ENCODE measurements around the gene LZIC.

GRCh38 chr1:9901213-9902246 is 8.5 kb downstream of the CTNNBIP1 start:
- PRO-cap, 7 experiments, result no peak in any of the 7 experiments
- RAMPAGE, long total RNA, 2 experiments, result no peak in any of the 2 experiments

GRCh38 chr1:9929185-9929963 is 13.8 kb downstream of the LZIC start:
- PRO-cap, 7 experiments, result no peak in any of the 7 experiments
- RAMPAGE, long total RNA, 2 experiments, result no peak in any of the 2 experiments

DNA sequence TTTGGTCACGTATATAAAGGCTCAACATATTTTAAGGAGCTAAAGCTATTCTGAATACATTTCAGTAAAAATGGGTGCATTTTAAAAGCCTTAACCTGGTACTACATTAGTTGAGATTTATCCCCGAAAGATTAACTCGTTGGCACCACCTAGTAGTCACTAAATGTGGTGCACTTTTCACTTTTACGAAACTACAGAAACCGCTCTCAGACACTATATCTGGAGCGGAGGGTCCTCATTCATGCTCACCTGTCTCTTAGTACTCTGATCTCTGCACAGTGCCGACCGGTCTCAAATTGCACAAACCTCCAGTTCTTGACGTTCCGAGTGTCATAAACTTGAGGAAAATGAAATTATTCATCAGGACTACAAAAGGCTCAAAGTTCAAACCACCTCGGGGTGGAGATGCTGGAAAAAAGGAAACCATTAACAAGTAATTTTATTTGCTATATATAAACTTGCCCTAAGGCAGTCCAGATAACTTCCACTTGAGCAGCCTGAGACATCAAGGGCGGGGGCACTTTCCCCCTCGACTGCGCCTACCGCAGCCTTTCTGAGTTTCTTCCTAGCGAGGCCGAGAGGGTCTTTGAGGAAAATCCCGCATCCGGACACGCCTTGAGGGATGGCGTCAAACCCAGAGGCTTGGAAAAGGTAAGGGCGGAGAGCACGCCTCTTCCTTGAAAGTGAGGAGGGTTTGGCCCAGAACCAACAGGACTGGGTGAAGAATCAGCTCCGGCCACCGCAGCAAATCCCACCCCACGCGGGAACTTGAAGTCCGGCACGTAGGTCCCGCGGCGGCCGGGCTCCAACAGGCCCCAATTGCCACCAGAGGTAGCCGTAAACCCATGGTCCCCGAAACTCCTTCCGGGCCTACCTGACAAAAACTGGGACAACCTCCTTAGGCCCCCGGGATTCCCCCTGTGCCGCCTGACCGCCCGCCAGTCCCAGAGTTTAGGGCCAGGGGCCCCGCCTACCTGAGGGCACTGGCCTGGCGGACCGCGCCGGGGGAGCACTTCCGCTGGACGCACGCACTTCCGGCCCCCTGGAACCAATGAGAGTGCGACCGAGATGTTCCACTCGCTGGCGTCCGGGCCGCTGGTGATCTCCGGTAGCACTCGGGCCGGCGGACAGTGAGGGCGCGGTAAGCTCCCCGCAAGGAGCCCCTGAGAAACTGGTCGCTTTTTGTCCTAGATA is at the start of gene LZIC:
Gene LZIC, minus strand, starts transcription at position 1,017 of the 1,194 bp plus-strand sequence.
- PRO-cap, 7 experiments, result peak in 7 of 7 experiments; most common plus-strand start position 1,114 of the sequence (in 7); most common minus-strand start position 1,017 of the sequence (in 4)
- RAMPAGE, long total RNA, 2 experiments, result start-site peak on the plus strand in 2 of 2 experiments, centred at positions 1,103 to 1,106 of the sequence, 20 to 26 reads per replicate; start-site peak on the minus strand in 2 of 2 experiments, centred at positions 968 to 988 of the sequence, 668 to 1,108 reads per replicate

- PRO-cap, 7 experiments, result no peak in any of the 7 experiments
- RAMPAGE, long total RNA, 2 experiments, result no peak in any of the 2 experiments
Observed at GRCh38 chr1:10189744-10190322, 20.5 kb upstream of the KIF1B start.

DNA sequence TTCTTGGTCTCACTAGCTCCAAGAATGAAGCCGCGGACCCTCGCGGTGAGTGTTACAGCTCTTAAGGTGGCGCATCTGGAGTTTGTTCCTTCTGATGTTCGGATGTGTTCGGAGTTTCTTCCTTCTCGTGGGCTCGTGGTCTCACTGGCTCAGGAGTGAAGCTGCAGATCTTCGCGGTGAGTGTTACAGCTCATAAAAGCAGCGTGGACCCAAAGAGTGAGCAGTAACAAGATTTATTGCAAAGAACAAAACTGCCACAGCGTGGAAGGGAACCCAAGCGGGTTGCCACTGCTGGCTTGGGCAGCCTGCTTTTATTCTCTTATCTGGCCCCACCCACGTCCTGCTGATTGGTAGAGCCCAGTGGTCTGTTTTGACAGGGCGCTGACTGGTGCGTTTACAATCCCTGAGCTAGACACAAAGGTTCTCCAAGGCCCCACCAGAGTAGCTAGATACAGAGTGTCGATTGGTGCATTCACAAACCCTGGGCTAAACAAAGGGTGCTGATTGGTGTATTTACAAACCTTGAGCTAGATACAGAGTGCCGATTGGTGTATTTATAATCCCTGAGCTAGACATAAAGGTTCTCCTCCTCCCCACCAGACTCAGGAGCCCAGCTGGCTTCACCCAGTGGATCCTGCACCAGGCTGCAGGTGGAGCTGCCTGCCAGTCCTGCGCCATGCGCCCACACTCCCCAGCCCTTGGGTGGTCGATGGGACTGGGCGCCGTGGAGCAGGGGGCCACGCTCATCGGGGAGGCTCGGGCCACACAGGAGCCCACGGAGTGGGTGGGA is 4.4 kb upstream of the CENPS start:
- PRO-cap, 7 experiments, result no peak in any of the 7 experiments
- RAMPAGE, long total RNA, 2 experiments, result no peak in any of the 2 experiments

DNA sequence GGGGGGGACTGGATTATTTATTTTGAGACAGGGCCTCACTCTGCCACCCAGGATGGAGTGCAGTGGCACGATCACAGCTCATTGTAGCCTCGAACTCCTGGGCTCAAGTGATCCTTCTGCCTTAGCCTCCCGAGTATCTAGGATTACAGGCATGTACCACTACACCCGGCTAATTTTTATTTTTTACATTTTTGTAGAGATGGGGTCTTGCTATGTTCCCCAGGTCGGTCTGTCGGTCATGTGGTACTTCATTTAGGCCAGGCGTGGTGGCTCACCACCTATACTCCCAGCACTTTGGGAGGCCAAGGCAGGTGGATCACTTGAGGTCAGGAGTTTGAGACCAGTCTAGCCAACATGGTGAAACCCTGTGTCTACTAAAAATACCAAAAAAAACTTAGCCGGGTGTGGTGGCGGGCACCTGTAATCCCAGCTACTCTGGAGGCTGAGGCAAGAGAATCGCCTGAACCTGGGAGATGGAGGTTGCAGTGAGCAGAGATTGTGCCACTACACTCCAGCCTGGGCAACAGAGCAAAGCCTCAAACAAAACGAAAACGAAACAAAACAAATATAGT is 7.4 kb downstream of the CORT start:
- PRO-cap, 7 experiments, result no peak in any of the 7 experiments
- RAMPAGE, long total RNA, 2 experiments, result no peak in any of the 2 experiments

GRCh38 chr1:10665764-10666361 is 130.6 kb downstream of the CASZ1 start:
- PRO-cap, 7 experiments, result no peak in any of the 7 experiments
- RAMPAGE, long total RNA, 2 experiments, result no peak in any of the 2 experiments

DNA sequence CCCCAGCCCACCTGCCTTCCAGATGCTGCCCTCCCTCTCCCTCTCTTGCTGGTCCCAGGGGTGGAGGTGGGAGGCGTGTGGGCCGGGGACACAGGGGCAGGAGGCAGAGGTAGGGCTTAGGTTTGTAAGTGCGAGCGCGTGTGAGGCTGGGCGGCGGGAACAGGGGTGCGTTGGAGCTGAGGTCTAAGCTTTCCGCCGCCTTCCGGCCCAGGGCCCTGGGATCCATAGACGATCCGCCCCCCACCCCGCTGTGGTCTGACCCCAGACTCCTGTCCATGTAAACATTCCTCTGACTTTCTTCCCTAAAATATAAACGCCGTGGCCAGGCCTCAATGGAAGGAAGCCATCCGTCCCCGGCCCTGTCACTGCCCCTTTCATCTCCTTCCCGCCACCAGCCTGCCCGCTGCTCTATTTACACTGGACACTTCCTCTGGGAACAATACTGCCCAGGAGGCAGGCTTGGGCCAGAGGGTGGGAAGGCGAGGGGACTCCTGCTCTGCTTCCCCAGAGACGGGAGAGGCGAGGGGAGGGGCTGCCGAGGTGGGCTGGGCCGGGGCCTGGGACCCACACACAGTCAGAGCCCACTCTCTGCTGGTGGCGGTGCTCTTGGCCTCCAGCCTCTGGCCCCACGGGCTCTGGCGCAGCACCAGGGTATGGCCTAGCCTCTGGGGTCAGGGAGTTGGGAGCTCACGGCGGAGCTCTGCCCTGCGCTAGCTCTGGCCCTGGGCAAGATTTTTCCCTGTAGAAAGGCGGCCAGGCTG is 128.3 kb downstream of the CASZ1 start:
- PRO-cap, 7 experiments, result no peak in any of the 7 experiments
- RAMPAGE, long total RNA, 2 experiments, result no peak in any of the 2 experiments

GRCh38 chr1:10671845-10672570 is 124.4 kb downstream of the CASZ1 start:
- PRO-cap, 7 experiments, result peak in 3 of 7 experiments; most common plus-strand start chr1:10672247 (in 1); most common minus-strand start chr1:10672160 (in 3)
- RAMPAGE, long total RNA, 2 experiments, result no peak in any of the 2 experiments

DNA sequence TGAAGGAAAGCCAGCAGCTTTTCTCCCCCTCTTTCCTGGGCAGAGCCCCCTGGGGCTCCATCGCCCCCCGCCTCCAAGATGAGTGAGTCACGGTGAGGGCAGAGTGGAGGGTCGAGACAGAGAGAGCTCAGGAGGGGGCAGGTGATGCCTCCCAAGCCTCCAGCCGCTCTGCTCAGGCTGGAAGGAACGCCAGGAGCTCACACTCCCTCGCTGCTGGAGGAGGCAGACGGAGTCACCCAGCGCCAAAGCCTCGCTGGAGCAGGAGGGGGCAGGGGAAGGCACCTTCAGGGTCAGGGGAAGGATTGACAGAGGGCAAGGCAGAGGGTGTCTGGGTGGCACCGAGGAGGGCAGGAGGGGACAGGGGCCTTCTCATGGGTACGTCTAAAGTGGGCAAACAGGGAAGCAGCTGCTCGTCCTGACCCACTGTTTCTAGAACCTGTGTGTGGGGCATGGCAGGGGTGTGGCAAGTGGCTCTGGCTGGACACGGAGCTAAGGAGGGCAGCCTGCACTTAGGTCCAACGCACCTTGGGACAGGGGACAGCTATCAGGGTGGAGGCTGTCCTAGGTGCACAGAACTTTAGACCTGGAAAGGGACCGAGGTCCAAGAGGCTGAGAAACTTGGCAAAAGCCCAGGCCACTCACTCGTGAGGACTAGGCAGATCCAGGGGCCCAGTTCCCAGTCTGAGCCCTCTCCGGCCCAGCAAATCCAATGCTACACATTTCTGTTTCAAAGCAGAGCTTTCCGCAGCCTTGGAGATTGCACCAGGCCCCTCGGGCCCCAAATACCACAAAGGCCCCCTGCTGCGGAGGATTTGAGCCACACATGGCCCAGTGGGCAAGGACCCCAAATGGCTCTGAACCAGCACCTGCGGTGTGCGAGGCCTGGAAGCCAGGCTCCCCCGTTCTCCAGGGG is 119.2 kb downstream of the CASZ1 start:
- PRO-cap, 7 experiments, result no peak in any of the 7 experiments
- RAMPAGE, long total RNA, 2 experiments, result no peak in any of the 2 experiments

DNA sequence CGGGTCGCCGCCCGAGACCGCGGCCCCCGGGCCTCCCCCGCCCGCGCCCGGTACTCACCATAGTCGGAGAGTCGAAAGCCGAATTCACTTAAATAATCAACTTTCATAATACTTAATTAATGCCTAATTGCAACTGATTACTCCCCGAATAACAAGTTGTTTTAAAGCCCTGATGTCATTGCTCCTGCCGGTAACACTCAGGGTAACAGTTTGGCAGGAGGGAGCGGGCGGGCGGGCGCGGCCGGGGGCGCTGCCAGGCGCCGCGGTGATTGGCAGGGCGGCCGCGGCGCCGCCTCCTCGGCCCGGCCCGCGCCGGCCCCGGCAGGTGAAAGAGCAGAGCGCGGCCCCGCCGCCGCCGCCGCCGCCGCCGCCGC is 102.2 kb downstream of the CASZ1 start:
- PRO-cap, 7 experiments, result peak in 1 of 7 experiments; most common plus-strand start position 297 of the sequence (in 1); most common minus-strand start position 271 of the sequence (in 1)
- RAMPAGE, long total RNA, 2 experiments, result no peak in any of the 2 experiments

- PRO-cap, 7 experiments, result peak in 1 of 7 experiments; most common plus-strand start chr1:10695639 (in 1); most common minus-strand start chr1:10695515 (in 1)
- RAMPAGE, long total RNA, 2 experiments, result no peak in any of the 2 experiments
Observed at GRCh38 chr1:10695399-10695707, 101.1 kb downstream of the CASZ1 start.

- PRO-cap, 7 experiments, result no peak in any of the 7 experiments
- RAMPAGE, long total RNA, 2 experiments, result no peak in any of the 2 experiments
Observed at GRCh38 chr1:10698630-10699943, 97.4 kb downstream of the CASZ1 start.

DNA sequence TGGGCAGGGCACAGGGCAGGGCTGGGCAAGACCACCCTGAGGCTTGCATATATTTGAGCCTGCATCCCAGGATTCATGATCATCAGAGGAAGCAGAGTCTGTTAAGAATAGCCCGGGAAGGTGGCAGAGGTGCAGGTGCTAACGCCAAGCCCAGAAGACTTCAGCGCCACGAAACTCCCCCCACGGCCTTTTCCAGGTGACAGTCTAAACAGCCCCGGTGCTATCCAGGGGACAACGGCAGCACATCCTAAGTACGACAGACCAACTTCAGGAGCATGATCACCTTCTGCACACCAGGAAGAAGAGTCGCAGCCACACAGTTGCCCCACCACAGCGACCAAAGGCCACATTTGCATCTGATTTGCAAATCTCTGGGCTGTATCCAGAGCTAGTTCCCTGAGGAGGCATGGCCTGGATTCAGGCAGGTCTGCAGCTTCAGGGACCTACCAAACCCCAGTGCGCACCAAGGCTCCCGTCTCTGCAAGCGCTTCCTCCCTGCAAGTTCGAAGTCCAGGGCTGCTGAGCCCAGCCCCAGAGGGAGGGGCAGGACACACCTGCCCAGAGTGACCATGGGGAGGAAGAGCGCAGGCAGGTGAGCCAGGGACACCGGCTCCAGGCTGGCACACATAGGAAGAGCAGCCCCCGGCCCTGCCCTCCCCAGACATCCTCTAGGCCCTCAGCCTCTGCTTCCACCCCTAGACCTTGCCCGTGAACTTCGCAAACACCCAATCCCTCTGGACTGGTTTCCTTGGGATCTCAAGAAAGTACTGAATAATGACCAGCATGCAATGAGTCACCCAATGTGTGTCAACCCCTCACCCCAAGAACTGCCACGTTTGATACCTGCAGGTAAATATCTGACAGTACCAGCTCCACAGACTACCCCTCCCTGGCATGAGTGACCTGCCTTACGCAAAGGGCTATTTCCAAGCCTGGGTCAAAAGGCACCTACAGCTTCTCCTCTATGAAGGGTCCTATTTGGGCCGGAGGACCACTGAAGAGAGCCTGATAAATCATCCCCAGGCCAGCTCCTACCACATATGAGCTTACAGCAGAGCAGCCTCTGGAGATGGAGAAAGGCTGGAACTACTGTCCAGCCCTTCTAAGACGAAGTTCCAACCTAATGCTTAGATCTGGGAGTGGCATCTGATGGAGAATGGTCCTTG is 36.9 kb downstream of the CASZ1 start:
- PRO-cap, 7 experiments, result no peak in any of the 7 experiments
- RAMPAGE, long total RNA, 2 experiments, result no peak in any of the 2 experiments

DNA sequence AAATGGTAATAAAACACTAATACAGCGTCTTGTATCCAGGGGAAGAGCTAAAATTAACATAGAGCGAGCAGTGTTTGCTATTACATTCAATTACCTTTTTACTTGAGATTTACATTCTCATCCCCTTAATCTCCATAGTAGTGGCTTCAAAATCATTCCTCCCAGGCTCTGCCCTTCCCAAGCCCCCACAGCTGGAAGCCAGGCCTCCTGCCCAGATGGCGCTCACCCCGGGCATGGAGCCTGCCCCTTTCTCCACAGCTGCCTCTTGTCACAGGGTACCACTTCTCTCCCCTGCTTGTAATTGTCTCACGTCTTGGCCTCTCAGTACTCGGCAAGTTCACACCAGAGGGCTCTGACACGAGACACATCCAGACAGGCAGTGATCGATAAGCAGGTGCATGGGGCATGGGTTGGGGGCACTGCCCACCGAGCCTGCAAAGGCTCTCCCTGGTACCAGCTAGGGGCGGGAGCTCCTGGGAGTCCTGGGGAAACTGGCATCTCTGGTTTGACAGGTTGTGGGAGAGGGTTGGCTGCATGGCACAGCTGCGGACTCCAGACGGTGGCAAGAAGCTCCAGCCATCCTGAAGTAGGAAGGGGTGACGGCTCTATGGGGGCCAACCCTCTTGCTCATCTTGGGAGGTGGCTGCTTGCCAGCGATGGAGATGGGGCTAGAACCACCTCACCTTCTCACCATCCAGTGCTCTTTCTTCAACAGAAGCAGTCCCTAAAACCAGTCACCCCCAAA is 20.1 kb downstream of the CASZ1 start:
- PRO-cap, 7 experiments, result no peak in any of the 7 experiments
- RAMPAGE, long total RNA, 2 experiments, result no peak in any of the 2 experiments

- PRO-cap, 7 experiments, result no peak in any of the 7 experiments
- RAMPAGE, long total RNA, 2 experiments, result no peak in any of the 2 experiments
Observed at GRCh38 chr1:10794757-10795469, 1.5 kb downstream of the CASZ1 start.

GRCh38 chr1:10814878-10816115 is 18.9 kb upstream of the CASZ1 start:
- PRO-cap, 7 experiments, result no peak in any of the 7 experiments
- RAMPAGE, long total RNA, 2 experiments, result no peak in any of the 2 experiments

DNA sequence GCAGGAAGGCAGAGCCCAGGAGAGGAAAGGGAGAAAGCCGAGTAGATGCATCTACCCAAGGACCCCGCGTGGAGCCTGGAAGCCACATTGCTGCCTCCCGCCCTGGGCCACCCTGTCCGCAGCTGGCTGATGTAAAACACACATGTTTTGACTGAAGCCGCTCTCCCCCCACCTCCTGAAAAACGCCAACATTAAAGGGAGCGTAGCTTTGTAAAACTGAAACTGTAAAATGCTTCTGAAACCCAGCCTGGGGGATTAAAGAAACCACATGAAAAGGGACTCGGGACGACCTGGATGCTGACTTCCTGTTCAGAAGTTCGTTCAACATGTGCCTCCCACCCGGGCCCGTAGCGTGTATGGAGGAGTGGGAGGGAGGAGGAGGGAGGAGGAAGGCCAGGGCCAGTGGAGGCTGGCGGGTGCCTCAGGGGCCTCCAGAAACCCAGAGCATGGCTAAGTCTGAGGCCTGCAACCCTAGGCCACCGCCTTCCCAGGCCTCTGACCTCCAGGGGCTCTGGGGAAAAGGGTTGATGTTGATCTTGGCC is 41.8 kb downstream of the C1orf127 start:
- PRO-cap, 7 experiments, result no peak in any of the 7 experiments
- RAMPAGE, long total RNA, 2 experiments, result no peak in any of the 2 experiments

- PRO-cap, 7 experiments, result peak in 7 of 7 experiments; most common minus-strand start chr1:11013050 (in 6)
- RAMPAGE, long total RNA, 2 experiments, result no peak in any of the 2 experiments
Observed at GRCh38 chr1:11012918-11013512, 561 bp downstream of the TARDBP start.

DNA sequence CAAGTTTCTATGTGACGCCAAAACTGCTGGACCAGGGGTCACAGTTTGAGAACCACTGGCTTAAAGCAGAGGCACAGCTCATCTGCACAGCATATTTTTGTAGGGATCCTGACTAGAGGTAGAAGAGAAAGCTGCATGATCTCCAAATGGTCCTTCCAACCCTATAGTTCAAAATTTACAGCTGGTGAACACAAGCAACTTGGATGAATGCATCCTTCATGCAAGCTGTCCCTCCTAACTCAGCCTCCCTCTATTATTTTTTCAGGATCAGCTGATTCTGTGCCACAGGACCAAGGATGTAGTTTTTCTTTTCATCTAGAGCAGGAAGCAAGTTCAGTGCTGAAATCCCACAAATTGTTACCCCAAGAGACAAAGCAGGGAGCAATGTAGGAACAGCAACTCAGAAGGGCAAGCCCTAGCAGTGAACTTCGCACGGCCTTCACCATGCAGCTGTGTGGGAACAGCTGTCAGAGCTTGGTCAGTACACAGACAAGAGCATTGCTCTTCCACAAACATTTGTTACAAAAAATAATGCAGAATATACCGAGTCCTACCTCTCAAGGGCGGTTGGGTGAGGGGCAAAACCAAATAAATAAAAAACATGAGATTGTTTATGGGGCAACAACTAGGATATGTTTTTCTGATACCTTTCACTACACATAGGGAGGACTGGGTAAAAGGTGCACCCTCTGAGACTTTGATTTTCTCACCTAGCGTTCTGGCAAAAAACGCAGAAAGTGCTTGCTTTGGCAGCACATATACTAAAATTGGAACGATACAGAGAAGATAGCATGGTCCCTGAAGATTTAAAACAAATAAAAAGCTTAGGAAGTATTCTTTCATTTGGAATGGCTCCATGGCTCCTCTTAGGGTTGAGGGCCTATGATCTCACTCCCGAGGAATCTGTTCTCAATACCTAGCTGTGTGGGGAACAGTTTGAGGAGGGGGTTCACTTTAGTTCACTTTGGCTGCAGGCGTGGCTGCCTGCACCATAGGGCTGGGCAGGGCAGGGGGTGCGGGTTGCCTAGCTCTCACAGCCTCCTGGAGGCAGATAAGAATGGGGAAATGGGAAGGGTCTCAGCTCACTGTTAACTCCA is 37.2 kb upstream of the ANGPTL7 start:
- PRO-cap, 7 experiments, result peak in 1 of 7 experiments; most common plus-strand start position 470 of the sequence (in 1); most common minus-strand start position 359 of the sequence (in 1)
- RAMPAGE, long total RNA, 2 experiments, result no peak in any of the 2 experiments